Pulmonary artery (tissue), 1 donor: Measurements from ENCODE around the genes IL2RG and FAM236D.

DNA sequence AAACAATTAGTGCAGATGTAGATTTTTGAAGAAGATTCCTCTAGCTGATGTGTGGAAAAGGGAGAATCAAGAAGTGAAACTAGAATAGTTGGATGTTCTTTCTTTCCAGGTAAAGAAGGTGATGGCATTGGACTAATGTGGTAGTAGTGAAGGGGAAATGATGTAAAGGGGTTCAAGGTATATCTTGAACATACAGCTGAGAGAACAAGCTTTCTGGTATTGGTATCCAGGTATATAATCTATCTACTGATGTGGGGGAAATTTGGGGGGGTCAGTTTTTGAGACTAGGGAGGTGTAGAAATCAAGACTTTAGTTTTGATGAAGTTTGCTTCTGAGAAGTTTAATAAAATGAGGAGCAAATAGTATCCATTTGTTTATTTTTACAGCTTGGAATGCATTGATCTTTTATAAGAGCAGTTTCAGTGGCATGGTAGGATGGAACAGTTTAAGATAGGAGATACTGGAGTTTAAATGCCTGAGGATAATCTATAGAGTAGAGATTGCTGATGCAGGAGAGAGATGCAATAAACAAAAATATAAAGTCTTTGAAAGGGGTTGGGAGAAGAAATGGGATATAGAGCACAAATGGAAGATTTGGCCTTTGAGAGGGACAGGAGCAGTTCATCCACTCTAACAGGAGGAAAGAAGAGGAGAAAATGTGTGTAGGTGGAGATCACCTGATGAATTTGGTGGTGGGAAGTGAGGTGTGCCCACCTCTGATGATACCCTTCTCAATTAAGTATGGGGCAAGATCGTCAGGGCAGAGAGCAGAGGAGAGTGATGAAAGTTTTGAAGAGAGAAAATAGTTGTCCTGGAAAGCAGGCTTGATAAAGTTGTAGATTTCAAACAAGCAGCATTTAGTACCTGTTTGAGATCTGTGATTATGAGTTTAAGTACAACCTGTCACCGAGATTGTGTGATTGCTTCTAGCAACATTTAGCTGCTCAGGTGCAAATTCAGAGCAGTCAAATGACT, 35.6 kb downstream of the EDA start:
- PRO-cap: no peak

GRCh38 chrX:70434979-70435611, 9.5 kb upstream of the DLG3 start:
- PRO-cap: no peak

GRCh38 chrX:70502262-70502816, 57.7 kb downstream of the DLG3 start:
- PRO-cap: no peak

DNA sequence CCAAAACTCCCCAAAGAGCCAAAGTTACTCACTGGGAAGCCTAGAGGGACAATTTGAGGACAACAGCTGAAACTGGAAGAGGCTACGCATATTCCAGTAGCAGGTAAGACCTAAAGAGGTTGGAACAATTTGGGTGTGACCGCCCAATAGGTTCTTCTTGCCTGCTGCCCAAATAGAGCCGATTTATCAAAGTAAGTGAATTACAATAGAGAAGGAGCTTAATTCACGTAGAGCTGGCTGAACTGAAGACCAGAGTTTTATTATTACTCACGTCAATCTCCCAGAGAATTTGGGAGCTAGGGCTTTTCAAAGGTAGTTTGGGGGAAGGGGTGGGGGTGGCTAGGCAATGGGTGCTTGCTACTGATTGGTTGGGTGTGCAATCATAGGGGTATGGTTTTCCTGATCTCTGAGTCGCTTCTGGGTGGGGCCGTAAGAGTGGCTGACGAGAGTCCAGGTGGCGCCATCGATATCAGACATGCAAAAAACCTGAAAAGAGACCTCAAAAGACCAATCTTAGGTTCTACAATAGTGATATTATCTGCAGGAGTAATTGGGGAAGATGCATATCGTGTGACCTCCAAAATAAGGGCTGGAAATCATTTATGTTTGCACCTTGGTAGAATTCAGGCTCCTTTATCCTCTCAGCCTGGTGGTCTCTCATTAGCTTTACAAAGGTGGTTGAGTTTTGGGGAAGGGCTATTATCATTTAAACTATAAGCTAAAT, 39.0 kb upstream of the SLC7A3 start:
- PRO-cap: no peak

DNA sequence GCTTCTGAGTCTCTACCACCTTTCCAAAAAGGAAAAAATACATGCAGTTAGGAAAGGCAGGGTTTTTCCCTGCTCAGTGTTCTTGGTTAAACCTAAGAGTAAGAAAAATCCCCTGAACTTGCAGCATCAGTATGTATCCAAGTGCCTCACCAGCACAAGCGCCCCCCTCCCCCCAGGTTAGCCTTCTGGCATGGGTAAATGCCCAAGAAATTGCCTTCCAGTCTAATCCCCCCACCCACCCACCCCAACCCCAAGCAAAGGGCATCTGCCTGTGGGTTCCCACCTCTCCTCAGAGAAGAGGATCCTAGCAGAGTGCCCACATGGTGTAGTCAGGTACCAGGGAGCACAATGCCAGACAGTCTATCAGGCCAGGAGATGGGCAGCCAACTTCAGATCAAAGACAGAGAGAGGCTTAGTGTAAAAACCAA, 7.6 kb downstream of the SNX12 start:
- PRO-cap: no peak

DNA sequence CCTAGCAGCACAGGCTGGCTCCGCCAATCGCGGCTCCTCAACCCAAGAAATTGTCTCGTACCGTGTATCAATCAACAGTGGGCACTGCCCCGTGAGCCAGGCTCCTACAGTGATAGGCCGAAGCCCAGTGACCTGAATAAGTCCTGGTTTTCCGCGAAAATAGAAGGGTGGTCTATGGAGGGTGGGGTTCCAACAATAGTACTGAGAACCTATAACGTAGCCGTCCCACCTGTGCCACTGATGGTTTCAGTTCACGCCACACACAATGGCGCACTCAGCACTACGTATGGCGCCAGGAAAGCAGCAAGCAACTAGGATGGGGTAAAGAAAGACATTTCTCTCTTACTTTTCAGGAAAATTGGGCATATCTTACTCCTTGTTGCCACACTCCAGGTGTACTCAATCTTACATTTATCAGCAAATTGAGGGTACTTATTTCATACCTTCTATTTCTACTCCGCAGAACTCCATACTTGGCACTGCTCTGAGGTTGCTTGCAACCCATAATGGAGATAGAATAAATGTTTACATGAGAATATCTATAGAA, 541 bp upstream of the SNX12 start:
- PRO-cap: bidirectional peak, plus-strand start at position 77 of the sequence, minus-strand start outside the sequence

DNA sequence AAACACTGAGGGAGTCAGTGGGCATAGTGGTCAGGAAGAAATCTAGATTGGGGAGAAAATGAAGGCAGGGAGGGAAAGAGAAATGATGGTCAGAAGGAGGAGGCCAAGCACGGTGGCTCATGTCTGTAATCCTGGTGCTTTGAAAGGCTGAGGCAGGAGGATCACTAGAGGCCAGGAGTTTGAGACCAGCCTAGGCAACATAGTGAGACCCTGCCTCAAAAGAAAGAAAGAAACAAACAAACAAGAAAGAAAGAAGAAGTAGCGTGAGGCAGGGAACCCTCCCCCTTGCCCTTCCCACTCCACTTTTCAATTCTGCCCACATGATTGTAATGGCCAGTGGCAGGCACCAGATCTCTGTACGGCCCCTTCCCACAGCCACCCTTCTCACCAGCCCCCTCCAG, 368 bp downstream of the IL2RG start:
- PRO-cap: no peak

DNA sequence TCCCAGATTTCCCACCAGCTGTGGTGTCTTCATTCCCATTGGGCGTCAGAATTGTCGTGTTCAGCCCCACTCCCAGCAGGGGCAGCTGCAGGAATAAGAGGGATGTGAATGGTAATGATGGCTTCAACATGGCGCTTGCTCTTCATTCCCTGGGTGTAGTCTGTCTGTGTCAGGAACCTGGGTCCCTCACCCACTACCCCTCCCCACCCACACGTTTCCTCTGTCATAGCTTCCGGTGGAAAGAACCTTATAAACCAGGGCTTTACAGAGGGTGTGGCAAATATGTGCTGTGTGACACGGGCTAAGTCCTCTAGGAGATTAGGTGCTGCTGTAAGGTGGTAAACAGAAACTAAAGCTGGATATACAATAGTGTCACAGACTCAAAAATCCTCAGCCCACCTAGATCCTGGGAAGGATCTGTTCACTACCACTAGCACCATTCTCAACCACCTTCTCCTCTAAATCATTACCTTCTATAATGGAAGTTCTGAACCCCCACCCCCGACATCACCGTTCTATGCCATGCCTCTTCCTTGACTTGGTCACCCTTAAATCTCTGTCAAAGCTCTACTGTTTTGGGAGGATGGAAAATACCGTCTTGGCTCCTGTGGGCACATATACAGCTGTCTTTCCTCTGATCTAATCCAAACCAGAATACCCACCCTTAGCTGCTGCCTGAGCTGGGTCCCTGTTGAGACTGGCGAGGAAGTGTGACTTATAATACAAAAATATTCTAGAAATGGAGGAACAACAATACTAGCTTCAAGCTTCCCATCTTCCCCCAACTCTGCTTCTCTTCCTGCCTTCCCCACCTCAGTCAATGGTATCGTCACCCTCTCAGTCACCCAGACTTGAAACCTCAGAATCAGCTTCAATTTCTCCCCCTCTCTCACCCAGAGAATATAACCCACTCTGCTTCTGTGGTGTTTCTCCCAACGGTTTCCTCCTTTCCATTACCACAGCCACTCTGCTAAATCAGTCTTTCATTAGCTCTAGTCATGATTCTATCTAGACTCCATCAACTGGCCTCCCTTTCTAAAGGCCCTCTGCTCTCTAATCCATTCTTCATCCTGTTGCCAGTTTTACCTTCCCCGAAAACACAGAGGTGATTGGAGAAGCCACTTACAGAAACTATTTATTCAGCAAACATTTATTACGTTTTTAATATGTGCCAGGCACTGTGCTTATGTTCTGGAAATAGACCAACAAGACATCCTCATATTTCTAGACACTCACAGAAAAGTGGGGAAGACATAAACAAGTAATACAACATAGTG, at the start of gene IL2RG:
IL2RG (minus strand) TSS at position 168 of the 1,277 bp plus-strand sequence.
- PRO-cap: no peak

DNA sequence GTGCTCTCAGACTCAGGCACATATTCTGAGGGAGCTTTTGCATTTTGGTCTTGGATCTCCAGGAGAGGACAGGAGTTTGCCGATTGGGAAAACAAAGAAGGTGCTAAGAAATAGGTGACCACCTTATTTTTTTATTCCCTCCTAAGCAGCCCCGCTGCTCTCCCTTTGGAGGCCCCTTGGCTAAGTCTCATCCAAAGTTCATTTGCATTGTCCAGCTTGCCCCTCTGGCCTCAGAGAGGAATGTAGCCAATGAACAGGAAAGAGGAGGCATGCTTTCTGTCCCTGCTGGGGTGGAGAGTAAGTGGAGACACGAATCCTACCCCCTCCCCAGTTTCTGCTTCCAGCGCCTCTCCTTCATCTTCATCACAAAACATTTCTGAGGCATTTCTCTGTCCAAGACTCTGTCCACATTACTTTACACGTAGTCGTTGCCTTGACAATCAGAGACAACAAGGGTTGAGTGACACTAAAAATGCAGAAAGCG, 38.7 kb downstream of the NLGN3 start:
- PRO-cap: no peak

DNA sequence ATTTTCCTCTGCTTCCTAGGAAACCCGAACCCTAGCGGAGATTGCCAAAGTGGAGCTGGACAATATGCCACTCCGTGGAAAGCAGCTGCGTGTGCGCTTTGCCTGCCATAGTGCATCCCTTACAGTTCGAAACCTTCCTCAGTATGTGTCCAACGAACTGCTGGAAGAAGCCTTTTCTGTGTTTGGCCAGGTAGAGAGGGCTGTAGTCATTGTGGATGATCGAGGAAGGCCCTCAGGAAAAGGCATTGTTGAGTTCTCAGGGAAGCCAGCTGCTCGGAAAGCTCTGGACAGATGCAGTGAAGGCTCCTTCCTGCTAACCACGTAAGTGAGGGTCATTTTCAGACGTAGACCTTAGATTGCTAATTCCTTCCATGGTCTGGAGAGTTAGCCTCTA, 7.3 kb upstream of the ITGB1BP2 start:
- PRO-cap: no peak

DNA sequence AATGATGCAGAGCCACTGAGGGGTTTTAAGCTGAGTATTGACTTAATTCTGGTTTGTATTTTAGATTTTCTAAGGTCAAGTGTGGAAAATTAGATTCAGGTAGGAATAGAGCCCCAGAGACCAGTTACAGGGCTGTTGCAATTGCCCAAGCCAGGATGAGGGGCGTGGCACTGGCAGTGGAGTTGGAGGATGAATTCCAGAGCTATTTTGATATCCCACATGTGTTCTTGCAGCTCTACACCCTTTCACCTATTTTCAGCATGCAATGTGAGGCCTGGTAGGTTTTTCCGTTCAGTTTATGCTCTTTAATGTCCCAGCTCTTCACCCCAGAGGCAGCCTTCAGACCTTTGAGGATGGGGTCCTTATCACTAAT, 17.9 kb upstream of the OGT start:
- PRO-cap: no peak

DNA sequence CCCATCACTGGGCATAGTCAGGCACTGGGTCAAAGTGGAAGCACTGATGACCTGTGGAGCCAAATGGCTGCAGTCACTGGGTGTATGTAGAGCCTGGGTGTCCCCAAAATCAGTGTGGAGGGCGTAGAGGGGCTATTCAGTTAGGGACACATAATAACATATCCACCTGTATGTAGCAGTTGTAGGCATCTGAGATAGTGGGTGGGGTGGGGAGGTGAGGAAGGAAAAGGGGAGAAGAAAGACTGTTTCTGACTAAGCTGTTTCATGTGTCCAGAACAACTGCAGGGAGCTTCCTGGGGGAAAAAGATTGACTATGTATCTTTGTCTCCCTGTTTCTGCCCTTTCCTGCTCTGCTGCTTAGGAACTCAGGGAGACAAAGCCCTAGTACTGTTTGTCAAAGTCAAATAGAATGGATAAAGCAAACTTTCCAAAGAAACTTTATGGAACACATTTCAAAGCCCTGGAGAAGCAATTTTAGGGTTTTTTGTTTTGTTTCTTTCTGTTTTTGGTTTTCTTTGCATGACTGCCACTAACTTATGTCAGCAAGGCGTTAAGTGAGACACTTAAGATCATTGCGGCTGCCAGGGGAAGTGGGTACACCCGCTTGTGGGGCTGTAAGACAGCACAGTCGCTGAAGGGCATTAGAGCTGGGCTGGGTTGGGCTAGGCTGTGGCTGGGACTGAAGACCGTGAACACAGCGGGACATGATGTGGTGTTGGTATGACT, 81.7 kb downstream of the NHSL2 start:
- PRO-cap: no peak

DNA sequence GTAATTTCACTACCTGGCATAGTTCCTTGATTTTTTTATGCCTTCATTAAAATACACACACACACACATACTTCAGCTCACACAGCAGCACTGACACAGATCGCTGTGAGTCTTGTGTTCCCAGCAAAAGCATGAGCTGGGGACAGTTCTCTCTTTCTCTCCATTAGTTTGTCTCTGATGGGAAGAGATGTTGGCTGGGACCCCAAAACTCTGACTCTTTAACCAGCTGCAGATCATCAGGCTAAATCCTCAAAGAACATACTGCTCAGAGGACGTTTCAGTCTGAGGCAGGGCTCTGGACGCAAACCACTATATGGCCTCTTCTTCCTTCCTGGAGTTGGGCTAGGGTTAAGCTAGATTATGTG, 109.5 kb downstream of the NHSL2 start:
- PRO-cap: no peak

DNA sequence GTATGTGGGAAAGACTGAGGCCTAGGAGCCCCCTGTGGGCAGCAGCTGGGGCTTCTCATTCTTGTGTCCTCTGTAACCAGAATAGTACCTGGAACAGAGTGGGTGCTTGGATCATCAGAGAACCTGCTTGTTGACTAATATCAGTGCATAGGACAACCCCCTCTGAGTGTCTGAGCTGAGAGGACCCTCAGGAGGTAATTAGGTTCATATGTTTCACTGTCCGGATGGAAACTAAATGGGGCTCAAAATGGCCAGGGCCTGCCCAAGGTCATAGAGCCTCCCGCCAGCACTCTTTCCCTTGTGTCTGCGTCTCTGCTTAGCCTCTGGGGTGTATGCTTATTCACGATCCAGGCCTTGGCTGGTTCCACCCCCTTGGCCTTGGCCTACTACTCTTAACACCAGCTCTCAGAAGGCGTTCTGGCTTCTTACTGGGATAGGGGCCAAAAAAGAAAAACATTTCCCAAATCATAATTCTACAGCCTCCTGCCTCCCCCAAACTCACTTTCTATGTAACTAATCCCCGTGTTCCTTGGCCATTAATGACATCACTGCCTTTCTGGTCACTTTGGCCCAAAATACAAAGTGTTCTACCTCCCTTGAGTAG, 118.7 kb upstream of the PIN4 start:
- PRO-cap: unidirectional peak, minus-strand start at position 306 of the sequence

DNA sequence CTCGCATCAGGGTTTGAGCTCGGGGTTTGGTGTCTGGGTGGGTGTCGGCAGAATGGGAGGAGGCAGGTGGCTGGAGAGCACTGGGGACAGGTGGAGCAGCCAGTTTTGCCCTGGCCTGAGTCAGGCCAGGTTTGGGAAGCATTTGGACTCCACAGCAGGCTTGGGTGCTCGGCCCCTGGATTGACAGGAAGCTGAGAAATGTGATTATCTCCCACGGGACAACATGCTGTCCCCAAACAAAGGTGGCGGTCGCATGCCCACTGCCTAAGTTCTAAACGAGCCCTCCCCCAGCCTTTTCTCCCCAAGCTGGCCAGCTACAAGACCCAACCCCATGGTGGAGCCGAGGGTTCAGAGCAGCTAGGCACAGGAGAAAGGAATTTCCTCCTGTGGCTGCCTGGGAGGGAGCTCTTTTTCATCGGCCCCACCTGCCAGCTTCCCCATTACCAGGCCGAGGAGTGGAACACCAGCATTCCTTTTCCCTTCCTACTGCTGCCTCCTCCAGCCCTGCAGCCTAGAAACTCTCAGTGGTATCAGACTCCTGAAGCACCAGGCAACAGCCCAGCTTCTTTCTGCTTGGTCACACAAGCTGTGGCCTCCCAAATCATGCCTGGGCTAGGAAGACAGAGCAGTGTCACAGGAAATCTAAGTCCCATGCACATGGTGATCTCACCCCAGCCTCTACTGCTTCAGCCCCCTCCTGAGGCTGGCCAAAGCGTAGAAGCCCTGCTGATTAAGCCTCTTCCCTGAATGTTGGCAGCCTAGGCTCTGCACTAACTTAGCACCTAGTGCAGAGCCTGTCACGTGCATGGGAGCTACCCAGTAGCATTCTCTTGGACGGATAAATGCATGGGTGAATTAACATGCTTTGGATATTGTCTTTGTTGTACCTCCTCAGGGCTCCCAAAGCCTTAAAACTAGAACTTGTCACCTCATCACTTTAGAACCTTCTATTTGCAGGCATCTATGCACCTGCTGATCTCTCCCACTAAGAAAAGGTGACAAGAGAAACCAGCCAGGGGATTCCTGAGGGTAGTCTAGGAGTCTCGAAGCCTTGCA, 80.0 kb upstream of the PIN4 start:
- PRO-cap: no peak

DNA sequence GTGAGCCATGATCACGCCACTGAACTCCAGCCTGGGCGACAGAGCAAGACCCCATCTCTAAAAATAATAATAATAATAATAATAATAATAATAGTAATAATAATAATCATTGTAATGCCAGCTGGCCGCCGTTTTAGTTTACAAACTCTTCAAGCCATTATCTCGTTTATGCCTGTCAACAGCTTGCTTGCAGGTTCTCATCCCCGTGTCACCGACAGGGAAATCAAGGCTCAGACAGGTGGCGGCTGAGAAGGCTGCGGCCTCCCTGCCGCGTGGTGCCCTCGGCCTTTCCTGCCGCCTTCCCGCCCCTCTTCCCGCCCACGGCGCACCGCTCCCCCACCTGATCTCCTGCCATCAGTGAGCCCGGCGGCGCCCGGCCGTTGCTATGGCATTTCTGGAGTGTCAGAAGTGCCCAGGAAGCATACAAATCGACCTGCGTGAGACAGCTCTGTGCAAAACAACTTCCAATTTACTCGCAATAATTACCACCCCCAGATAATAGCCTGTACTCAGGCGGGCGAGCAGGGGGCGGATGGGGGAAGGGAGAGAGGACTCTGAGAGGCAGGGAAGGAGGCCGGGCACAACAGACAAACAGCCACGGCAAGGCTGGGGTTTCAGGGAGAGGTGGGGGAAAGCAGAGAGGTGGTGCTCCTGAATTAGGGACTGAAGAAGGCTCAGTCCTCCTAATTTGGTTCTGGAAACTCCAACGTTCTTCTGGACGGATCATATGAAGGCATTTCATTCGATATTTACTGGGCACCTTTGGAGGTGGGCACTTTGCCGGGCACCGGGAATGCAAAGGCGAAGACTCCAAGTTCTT, 16.6 kb upstream of the ERCC6L start:
- PRO-cap: no peak

GRCh38 chrX:72275899-72276447, 1.1 kb downstream of the RPS4X start:
- PRO-cap: no peak

DNA sequence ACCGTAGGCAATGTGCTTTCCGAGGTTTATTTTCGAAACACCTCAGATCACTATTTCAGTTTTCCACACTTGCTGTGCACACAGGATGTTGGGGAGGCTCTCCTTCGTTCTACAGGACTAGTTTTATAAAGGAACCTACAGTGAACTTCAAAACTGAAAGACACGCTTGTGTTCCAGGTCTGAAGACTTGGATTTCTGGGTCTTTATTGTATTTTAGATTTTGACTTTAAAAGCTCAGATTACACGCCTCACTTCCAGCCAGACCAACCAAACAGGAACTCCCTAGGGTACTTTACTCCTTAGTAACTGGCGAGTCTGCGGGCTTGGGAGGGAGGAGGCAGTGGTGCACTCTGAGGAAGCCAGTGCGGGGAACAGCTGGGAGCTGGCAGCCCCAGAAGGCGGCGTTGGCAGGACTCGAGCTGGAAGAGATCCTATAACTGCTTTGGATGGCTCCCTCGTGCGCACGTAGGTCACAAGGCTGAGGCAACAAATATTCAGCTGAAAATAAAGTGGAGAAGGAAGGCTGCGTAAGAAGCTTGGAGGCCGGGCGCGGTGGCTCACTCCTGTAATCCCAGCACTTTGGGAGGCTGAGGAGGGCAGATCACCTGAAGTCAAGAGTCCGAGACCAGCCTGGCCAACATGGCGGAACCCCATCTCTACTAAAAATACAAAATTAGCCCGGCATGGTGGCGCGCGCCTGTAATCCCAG, 431 bp upstream of the PHKA1 start:
- PRO-cap: bidirectional peak, plus-strand start at position 353 of the sequence, minus-strand start at position 342 of the sequence; bidirectional peak, plus-strand start at position 530 of the sequence, minus-strand start at position 416 of the sequence

- PRO-cap: no peak
Measured at GRCh38 chrX:72728795-72729029, 14.6 kb upstream of the PHKA1 start.

- PRO-cap: no peak
Measured at GRCh38 chrX:72807953-72808429, at the start of gene FAM236D. Gene FAM236D (minus strand): TSS chrX:72808210.